Placental pericyte (primary cell): Measurements from ENCODE around the genes CALHM5 and FAM162B.

- CAGE, long polyA plus RNA = no peak
Observed at GRCh38 chr6:111758364-111758955, 114.8 kb downstream of the FYN start.

DNA sequence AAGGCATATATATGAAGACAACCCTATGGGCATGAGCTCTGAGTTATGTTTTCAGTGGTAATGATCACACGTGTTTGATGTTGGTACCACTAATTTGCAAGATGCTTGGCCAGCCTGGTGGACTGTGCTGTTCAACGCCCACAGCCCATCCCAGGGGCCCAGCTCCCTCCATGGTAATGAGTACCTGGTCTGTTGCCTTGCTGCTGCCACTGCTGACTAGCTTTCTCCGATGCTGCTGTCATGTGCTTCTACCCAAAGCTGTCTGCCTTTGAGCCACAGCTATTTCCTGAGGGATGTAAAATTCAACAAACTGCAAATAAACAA lies 54.9 kb downstream of the FYN start:
- CAGE, long polyA plus RNA = no peak

GRCh38 chr6:111874146-111874785 lies 1.0 kb upstream of the FYN start:
- CAGE, long polyA plus RNA = no peak

GRCh38 chr6:111950737-111951237 lies 77.5 kb upstream of the FYN start:
- CAGE, long polyA plus RNA = no peak

- CAGE, long polyA plus RNA = no peak
Observed at GRCh38 chr6:111972873-111973840, 80.7 kb upstream of the CCN6 start.

DNA sequence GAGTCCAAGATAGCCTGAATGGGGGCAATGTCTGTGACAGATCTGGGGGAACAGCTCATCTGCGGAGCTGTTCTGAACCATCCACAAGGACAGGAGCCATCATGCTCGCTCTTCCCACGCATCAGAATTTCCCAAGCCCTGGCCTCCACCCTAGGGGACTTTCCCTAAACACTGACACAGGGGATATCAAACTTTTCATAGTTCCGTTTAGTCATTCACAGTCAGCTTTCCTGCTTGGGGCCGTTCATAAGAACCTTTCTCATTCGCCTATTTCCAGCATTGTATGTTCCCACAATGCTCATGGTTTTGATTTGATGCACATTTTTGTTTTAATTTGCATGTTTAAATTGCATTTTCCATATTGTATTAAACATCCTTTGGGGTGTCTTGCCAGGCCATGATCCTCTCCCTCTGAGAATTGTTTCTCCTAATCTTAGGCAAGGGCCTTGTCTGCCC lies 37.5 kb upstream of the CCN6 start:
- CAGE, long polyA plus RNA = no peak

DNA sequence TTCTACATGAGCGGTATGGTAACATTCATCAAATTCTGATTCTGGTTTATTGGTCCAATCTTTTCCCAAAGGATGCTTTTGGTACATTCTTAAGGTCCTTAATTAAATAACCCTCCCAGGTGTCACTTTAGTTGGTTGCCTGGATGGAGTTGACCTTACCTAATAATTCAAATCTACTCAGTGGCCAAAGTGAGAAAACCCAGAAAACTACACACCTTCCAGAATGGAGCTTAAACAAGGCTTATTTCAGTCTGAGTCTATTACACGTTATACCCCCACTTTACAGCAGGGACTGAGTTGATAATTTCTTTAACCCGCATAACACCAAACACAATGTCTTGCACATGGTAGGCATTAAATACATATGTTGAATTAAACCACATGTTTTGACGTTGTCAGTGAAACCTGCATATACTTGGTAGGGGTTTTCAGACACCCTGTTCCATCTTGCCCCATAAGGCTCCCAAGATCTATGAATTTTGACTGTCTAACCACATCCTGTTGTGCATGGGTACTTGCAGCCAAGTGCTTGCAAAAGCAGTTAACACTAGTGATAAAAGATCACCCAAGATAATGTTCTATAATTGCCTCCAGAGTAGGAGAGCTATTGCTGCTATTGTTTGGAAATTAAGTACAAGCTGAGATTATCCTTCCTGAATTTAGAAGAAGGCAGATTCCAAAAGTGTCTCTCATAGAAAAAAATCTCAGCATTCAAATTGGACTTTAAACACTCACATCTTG lies 26.1 kb upstream of the CCN6 start:
- CAGE, long polyA plus RNA = no peak

GRCh38 chr6:112044907-112045387 lies 9.0 kb upstream of the CCN6 start:
- CAGE, long polyA plus RNA = no peak

DNA sequence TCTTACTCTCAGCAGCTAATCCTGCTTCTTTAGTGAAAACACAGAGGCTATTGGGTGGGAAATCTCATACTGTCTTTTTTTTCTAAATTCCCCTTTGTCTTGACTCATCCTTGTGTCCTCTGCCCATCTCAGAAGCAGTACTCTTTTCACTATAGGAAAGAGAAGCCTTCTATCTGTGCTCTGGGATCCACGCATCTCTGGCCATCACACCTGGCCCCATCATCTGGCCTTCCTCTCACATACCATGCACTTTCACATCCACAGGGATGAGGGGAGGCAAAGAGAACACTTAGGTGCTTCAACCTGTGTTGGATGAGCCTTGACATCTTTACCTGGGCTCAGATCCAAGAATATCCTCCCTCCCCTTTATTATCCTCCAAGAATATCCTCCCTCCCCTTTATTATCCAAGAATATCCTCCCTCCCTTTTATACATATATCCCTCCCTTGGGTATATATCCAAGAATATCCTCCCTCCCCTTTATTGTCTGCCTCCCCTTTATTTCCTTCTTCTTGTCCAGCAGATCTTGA lies 30.4 kb downstream of the LAMA4 start:
- CAGE, long polyA plus RNA = no peak

DNA sequence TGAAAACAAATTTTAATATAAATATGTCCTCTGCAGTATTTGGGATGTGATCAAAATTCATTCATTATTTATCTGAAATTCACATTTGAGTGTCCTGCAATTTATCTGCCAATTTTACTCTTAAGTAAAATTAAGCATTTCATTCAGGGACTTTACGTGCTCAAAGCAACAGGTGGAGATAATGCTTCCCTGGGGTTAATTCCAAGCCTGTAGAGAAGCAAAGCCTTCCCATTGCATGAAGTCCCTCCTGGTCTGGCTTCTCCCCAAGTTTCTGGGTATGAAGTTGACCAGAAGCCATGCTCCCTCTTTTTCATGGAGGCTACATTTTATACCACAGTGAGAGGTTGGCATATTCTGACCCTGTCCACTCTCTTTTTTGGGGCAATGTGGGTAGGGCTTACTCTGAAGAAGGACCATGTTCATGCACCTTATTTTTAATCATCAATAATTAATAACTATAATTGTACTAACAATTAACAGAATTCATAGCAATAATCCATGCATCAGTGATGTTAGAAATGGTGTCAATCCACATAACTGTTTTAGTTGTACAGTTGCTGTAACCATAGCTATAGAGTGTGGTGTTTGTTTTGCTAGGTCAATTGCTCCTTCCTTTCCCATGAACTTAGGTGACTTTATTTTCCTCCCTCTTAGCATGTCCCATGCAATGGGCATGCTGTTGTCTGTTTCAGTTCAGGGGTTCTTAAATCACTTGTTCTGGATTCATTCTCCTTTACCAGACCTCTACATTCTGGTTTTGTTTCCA lies 1.7 kb downstream of the LAMA4 start:
- CAGE, long polyA plus RNA = no peak

DNA sequence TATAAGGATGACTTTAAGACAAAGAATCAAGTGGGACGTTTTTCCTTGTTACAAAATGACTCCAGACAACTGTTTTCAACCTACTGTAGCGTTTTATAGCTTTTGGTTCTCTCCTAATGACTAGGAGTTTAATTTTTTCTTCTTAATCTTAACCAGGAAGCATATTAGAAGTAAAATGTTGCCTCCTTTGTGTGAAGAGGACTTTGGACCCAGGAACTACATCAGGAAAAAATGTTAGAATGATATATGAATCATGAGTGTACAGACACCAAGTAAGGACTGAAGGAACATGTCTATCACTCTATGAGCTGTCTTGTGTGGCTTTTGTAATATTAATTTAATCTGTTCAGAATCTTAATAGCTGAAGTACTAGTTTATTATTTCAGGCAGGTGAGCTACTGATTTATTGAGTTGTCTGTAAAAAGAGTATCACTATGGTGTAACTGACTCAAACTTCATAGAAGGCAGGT lies 71.0 kb upstream of the MARCKS start:
- CAGE, long polyA plus RNA = no peak

- CAGE, long polyA plus RNA = no peak
Observed at GRCh38 chr6:113819287-113819714, 37.8 kb upstream of the MARCKS start.

- CAGE, long polyA plus RNA = no peak
Observed at GRCh38 chr6:113857581-113857914, 403 bp downstream of the MARCKS start.

DNA sequence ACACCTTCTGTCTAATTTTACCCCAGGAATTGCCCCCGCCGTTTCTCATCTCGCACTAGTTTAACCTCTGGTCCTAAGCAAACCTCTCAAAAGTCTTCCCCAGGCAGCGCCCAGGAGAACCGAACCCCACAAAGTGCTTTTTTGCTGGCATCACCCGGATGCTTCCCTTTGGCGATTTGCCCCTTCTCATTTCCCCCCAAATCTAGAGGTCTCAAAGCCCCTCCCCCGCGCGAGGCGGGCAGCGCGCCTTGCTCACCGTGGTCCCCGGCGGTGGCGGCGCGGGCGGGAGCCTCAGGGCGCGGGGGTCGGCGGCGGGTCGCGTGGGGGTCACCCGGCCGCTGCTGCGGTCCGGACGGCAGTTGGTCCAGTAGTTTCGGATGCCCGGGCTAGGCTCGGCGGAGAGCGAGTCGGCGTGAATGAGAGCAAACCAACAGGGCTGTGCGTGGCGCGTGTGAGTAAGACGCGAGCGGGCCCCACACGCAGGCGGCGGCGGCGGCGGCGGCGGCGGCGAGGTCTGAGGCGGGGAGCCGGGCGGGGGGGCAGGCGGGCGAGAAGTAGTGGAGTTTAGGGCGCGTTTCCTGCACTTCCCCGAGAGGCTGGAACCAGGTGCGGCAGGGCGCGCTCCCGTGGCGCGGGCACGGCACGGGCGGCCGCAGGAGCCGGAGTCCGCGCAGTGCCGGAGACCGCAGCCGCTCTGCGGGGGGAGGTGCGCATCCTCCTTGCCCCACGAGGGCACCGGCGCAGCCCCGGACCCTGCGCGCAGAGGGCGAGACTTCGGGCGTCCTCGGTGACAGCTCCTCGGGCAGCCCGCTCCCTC lies 676 bp downstream of the HS3ST5 start:
- CAGE, long polyA plus RNA = no peak

GRCh38 chr6:114425309-114425714 lies 82.5 kb upstream of the HS3ST5 start:
- CAGE, long polyA plus RNA = no peak

- CAGE, long polyA plus RNA = no peak
Observed at GRCh38 chr6:114427973-114428528, 85.2 kb upstream of the HS3ST5 start.

DNA sequence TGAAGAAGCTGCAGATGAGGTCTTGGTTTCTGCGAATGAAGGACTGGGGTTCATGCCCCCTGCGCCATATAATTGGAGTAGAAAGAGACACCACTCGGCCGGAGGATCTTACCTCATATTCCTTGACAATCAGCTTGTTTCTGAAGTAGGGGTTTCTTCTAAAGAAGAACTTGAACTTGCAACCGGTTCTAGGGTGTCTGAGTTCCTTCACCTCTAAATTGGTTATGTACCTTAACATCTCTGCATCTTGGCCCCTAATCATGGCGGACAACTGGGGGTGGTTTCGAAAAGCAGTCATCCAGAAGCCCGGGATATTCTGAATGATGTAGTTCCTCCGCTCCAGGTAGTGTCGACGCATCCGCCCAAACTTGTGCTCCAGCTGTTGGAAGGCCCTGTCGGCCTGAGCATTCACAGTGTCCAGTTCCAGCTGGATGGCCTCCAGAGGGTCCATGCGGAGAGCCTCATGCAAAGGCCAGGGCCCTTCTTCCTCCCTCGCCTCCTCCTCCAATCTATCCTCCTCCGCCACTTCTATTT lies 967 bp downstream of the TSPYL1 start:
- CAGE, long polyA plus RNA = no peak

DNA sequence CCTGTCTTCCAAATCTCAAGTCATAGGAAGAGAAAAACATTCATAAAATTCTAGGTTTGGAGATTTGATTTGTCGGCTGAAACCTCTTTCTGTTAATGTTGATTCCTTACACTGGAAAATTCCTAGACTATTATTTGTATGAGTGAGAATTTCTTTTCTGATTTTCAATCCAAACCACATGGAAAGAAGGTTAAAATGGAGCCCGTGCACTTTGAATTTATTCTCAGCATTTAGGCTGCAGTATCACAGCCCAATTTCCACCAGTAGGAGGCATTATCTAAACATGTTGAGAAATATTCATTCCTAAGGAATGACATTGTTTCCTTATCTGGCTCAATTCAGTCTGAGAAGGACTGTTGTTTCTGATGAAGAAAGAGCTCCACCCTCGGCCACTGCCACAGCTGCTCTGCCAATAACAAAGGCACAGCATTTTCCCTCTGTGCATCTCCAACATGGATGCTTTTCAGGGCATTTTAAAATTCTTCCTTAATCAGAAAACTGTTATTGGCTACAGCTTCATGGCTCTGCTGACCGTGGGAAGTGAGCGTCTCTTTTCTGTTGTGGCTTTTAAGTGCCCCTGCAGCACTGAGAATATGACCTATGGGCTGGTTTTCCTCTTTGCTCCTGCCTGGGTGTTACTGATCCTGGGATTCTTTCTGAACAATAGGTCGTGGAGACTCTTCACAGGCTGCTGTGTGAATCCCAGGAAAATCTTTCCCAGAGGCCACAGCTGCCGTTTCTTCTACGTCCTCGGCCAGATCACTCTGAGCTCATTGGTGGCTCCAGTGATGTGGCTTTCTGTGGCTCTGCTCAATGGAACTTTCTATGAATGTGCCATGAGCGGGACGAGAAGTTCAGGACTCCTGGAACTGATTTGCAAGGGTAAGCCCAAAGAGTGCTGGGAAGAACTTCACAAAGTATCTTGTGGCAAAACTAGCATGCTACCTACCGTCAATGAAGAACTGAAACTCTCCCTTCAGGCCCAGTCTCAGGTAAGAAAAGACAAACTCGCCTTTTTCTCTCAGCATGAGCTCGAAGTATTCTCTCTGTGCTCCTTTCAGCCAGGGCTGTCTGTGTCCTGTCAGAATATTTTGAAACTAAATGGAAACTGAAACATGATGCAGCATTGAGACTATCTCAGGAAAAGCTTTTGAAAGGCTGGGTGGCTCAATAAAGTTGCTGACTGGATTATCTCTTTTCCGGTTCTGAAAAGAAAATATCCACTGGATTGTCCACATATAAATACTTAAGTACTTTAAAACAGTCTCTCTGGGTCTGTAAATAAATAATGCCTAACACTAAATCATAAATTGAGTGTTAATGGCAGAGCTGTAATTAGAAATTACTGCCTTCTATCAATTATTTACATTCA lies at the start of gene CALHM5:
Gene CALHM5, plus strand, starts transcription at position 395 of the 1,372 bp plus-strand sequence.
- CAGE, long polyA plus RNA = no peak

- CAGE, long polyA plus RNA = no peak
Observed at GRCh38 chr6:116616601-116617052, 348 bp downstream of the RSPH4A start.

GRCh38 chr6:116765045-116766101 lies at the start of gene FAM162B:
Gene FAM162B (minus strand): TSS chr6:116765719.
- CAGE, long polyA plus RNA = no peak